Colonic mucosa (tissue), 1 donor: ENCODE measurements around a stretch of chr10.

DNA sequence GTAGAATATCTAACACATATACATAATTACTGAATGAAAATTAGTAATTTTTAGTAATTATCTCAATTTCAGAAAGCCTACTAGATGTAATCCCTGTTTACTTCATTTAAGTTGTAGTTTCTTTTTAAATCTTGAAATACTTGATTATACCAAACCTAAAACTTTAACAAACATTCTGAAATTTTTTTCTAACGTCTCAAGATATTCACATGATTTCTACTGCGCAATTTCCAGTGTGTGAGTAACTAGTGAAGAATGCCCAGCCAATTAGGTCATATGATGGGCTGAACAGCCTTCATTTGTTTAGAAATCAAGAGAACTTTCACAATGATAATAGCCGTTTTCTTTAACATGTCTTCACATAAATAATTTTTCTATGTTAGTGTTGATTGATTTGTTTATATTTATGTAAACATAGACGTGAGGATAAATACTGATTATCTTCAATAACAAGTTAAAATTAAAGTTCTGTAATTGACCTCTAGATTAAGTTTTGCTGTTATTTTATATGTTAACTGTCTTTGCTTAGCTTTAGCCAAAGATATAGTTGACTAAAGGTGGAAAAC, 21.8 kb downstream of the STAM start:
- PRO-cap = no peak

GRCh38 chr10:17756723-17757542, 4.9 kb downstream of the TMEM236 start:
- PRO-cap = bidirectional peak, plus-strand start at chr10:17756996, minus-strand start at chr10:17756873

- PRO-cap = no peak
These were observed 2.0 kb downstream of the CACNB2 start for GRCh38 chr10:18142200-18142622.

DNA sequence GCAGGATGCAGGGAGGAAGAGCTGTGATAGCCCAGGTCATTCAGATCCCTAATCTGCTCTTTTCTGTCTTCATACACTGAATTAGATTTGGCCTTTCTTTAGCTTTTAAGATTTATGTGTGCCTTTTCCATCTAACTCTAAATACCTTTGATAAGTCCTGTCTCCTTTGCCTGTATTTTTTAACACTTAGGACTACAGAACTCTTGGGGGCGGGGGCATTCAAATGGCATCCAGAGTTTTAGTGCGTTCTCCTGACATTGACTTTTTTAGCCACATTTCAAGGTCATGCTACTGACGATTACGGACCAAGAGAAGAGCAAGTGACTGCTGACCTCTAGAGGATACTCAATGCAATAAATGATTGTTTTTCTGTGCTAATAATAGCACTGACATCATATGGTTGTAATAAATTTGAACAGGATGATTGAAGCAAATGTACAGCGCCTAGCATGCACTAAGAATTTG, 172.4 kb downstream of the CACNB2 start:
- PRO-cap = no peak

- PRO-cap = no peak
These were observed 86.2 kb downstream of the NSUN6 start for GRCh38 chr10:18564871-18565853.

DNA sequence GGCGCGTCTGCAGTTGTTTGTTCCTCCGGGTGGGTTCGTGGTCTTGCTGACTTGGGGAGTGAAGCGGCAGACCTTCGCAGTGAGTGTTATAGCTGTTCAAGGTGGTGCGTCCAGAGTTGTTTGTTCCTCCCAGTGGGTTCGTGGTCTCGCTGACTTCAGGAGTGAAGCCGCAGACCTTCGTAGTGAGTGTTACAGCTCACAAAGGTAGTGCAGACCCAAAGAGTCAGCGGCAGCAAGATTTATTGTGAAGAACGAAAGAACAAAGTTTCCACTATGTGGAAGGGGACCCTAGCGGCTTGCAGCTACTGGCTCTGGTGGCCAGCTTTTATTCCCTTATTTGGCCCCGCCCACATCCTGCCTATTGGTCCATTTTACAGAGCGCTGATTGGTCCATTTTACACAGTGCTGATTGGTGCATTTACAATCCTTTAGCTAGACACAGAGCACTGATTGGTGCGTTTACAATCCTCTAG, 64.9 kb downstream of the NSUN6 start:
- PRO-cap = no peak

DNA sequence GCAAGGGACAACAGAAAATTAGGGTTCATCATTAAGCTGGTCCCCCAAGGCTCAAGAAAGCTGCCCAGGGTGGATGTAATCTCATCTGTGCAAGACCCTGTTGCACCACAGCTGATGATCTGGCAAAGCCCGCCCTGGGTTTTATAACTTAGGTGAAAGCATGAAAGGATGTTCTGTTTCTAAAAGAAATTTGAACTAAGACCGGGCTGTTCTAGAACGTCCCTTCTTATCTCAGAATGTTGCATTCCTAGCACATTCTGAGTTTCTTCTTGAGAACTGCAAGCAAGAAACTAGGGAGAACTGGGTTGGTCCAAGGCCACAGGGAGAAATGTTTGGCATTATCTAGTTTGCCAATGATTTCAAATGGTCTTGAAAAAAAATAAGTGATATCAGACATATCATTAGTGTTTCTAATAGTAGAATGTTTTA, 358.8 kb upstream of the PLXDC2 start:
- PRO-cap = no peak

GRCh38 chr10:19817101-19817339, 788 bp downstream of the PLXDC2 start:
- PRO-cap = bidirectional peak, plus-strand start at chr10:19817156, minus-strand start at chr10:19816931

DNA sequence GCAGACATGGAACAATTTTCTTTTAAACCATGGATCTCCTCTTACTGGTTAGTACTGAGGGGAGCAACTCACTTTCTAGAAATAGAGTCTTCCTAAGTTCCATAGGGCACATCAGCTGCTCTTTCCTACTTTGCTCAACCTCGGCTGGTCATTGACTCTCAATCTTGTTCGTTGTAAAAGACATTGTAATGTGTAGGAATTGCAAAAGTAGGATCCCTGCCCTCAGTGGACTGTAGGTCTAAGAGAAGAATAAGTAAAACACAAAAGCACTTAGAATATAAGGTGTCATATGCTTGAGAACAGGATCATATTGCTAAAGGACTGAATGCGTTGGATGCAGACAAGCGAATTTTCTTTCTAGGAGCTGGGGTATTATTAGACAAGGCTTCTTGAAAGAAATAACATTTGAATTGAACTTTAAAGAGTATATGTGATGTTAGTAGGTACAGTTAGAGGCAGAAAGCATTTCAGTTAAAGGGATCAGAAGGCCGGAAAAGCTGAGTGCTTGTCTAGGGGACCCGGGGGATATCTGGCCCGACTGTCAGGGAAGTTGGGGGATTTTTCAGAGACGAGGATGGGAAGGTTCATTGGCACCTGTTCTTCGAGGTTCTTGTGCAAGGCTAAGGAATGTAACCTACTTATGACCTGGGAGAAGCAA, 58.2 kb downstream of the PLXDC2 start:
- PRO-cap = no peak

DNA sequence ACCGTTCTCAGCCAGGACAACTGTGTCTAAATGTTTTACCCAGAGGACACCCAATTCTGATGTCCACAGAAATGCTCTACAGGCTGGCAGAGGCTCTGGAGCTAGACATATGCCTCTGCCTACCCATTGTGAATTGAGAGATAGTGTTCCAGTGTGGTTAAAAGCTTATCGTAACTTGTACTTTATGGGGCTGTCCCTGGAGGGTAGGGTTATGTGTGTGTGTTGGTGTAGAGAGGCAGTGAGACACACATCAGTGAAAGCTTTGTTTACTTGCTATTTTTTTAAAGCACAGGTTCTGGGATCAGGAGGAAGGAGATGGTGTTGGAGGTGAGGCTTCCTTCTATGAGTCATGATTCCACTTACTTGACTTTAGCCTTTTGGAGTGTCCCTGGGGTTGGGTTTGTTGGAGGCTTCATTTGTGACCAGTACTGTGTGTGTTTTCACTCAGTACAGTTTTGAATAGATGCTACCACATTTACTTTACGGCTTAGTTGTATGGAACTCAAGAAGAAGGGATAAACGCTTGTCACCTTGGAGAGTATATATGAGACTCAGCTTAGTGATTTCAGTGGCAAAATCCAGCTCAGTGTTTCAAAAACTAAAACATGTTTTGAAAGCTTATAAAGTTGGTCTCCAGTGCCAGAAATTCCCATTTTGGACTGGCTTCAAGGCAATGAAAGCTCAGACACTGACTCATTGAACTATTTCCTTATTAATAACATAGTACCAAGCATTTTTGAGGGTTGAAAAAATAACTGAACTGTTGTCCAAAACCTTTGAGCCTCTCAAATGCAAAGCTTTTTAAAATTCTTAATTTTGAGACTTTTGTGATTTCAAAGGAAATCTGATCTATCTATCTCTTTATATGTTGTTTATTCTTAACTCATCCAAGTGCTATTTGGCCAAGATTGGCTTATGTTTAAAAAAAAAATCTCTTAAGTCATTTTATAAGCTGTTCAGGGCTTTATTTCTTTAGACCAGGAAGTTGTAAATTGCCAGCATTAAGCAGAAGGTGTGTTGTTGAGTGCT, 106.2 kb downstream of the PLXDC2 start:
- PRO-cap = no peak

GRCh38 chr10:19931434-19931952, 115.3 kb downstream of the PLXDC2 start:
- PRO-cap = no peak

GRCh38 chr10:19937990-19938834, 122.0 kb downstream of the PLXDC2 start:
- PRO-cap = no peak

GRCh38 chr10:20215526-20216233, 399.4 kb downstream of the PLXDC2 start:
- PRO-cap = no peak

- PRO-cap = no peak
These were observed 56.5 kb downstream of the NEBL start for GRCh38 chr10:20840629-20841061.

DNA sequence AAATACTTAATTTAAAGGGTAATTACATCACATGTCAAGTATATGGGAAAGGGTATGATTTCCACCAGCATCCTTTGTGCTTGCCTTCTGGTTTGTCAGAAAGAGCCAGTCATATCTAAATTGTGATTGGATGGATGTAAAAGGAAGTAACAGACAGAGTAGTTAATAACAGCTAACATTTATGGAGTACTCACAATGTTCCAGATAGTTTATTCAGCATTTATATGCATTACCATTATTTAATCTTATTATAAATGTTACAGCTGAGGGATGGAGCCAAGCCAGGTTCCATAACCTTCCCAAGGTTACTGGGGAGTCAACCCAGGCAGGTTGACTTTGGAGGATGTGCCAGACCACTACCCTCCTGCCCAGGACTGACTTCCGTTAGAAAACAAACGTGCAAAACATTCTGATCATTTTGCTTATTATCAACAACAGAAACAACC, 1.4 kb downstream of the NEBL start:
- PRO-cap = no peak

GRCh38 chr10:20988129-20989017, 91.3 kb upstream of the NEBL start:
- PRO-cap = no peak

- PRO-cap = no peak
These were observed 123.5 kb upstream of the NEBL start for GRCh38 chr10:21020414-21021175.

- PRO-cap = no peak
These were observed 156.5 kb downstream of the SKIDA1 start for GRCh38 chr10:21368808-21369462.

DNA sequence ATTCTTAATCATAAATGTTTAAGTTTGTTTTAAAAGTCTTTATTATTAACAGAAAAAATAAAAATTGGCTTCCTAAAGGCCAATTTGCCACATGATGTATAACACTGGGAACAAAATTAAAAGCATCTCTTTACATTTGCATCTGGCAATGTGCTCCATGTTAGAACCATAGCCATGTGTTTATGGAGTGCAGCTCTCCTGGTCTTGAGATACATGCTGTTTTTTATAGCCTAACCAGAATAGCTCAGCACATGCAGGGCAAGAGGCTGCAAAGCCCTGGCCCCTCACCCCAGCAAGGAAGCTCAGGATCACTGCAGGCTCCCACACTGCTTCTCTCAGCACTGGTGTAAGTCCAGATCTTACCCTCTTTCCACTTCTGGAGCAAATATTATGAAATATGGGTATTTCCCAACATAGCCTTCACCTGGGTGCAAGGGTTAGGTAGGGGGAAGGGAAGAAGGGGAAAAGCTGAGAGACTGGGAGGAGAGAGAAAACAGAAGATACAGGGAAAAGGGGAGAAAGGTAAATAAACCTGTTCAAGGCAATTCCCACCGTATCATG, 19.8 kb downstream of the SKIDA1 start:
- PRO-cap = no peak

- PRO-cap = no peak
These were observed 10.1 kb downstream of the MLLT10 start for GRCh38 chr10:21544198-21544554.